Fibroblast of the aortic adventitia (primary cell): Measurements from ENCODE around the genes HIP1R and MTRFR.

DNA sequence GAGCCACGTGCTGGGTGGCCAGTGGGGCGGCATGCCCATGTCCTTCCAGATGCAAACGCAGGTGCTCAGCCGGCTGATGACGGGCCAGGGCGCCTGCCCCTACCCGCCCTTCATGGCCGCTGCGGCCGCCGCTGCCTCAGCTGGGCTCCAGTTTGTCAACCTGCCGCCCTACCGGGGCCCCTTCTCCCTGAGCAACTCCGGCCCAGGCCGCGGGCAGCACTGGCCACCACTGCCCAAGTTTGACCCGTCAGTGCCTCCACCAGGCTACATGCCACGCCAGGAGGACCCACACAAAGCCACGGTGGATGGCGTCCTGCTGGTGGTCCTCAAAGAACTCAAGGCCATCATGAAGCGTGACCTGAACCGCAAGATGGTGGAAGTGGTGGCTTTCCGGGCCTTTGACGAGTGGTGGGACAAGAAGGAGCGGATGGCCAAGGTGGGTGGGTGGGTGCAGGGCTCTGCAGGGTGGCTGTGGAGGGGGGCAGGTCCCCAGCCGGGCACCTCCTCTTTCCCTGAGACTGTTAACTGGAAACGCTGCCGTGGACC, 10.8 kb downstream of the SETD1B start:
- CAGE, long polyA plus RNA, result no peak

- CAGE, long polyA plus RNA, result no peak
These were observed 2.2 kb upstream of the CFAP251 start for GRCh38 chr12:121915962-121916726.

DNA sequence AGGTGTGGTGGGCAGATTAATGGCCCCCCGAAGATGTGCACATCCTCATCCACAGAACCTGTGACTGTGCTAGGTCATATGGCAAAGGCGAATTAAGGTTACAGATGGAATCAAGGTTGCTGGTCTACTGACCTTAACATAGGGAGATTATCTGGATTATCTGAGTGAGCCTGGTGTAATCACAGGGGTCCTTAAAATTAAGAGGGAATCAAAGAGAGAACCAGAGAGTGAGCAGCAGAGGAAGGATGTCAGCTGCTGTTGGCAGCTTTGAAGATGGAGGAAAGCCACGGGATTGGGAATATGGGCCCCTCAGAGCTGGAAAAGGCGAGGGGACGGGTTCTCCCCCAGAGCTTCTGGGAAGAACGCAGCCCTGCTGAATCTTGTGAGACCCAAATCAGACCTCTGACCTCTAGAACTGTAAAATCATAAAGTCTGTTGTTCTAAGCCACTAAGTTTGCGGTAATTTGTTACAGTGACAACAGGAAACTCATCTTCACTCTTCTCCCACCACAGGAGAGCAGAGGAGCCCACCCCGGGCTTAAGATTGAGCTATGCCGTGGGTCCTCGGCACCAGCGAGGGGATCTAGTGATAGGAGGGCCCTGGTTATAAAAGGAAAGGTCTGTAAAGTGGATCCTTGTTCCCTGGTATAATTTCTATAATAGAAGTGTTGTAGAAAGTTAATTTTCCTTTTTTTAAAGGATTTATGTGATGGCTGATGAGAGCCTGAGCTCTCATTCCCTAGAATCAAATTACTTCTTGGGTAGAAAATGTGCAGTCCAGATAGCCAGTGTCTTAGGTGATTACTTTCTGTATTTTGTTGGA, 7.5 kb downstream of the MLXIP start:
- CAGE, long polyA plus RNA, result no peak

DNA sequence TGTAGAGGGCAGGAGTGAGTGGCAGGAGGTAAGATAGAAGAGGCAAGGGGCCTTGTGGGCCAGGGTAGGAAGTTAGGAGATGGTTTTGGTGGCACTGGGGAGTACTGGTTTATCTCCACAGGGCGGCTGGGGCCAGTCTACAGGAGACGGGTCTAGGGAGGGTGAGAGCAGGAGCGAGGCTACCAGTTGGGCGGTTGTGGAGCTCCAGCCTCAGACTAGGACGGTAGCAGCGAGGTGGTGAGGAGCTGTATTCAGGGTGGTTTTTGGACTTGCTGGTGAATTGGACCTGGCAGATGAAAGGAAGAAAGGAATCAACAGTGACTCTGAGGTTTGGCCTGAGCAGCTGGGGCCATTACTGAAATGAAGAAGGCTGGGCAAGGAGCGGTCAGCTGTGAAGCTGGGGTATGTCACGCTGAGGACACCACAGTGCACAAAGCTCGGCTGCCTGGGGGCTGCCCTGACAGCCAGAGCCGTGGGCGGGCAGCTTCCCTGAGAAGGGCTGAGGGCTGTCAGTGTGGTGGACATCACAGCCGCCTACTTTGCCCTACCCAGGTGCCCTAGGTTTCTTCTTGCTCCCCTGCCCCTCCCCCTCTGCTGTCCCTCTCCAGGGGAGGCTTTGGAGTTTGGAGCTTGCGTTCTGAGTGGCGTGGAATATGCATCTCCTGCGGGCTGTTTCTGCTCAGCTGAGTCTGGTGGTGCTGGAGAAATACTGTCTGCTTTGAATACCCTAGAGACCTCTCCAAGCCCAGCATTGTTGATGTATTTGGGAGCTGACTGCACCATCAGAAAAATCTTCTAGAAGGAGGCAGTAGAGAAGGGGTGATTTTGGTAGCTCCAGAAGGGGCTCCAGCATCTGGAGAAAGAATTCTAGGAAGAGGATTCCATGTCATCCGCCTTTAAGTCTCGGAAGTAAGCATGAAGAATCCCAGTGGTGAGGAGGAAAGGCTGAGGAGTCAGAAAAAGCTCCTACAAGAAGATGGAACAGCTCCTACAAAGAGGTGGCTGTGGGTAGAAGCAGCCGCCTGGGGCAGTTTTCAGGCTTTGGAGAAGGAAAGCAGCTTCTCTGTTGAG, 9.4 kb downstream of the MLXIP start:
- CAGE, long polyA plus RNA, result no peak

DNA sequence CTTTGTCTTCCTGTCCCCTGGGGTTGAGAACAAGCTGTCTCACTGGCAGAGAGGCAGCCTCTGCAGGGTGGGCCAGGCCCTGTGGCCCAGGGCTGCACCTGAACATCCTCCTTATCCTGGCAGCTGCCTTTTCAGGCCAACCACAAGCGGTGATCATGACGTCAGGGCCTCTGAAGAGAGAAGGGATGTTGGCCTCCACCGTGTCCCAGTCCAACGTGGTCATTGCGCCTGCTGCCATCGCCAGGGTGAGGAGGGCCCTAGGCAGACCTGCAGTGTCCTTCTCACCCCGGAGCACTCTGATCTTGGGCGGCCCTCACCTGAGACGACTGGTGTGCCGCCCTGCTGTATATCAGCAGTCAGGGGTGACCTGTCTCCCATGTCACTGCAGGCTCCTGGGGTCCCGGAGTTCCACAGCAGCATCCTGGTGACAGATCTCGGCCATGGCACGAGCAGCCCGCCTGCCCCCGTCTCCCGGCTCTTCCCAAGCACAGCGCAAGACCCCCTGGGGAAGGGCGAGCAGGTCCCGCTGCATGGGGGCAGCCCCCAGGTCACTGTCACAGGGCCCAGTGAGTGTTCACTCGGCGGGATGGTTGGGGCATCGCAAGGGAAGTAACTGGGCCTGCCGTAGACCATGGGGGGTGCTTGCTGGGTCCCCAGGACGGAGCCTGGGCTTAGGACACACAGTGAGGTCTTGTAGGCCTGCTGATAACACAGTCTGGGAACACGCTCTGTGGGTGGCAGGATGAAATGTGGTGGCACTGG, 38.7 kb downstream of the IL31 start:
- CAGE, long polyA plus RNA, result no peak

DNA sequence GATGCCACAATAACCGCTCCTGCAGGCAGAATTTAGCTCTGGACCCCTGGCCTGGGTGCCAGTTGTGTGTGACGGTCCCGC, 576 bp downstream of the DIABLO start:
- CAGE, long polyA plus RNA, result no peak

DNA sequence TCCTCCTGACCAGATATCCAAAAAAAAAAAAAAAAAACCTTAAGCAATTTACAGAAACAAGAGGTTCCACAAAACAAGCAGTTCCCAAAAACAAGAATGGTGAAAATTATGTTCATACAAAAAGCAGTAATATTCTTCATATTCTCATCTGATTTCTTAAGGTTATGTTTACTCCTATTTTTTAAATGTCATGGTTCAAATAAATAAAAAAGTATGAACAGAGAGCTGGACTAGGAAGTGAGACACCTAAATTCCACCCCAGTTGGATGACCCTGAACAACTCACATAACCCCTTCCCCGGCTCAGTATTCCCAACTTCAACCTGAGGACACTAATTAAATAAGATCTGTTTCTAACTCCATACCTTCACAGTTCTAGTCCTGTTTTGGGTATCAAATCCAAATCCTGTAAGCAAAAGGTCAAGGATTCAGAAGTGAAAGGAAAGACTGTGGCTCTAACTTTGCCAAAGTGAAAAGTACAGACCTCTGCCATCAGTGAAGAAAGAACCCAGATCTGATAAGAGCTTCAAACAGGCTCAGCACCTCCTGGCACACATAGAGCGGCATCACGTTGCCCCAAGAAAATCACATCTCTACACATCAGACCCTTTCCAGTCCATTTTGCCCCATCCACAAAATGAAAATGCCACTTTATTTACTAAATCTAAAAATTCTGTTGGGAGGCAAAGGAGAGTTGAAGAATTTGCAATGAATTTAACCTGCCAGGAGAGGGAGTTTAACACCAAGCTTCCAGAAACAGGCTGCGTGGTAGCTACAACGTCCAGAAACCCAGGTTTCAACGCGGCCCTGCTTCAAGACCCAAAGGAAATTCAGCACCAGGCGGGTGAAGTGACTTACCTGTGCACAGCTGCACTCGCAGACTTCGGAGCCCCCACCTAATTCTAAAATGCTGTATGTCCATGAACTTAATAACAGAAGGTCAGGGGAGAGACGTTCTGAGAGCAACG, 23.3 kb downstream of the CLIP1 start:
- CAGE, long polyA plus RNA, result no peak

DNA sequence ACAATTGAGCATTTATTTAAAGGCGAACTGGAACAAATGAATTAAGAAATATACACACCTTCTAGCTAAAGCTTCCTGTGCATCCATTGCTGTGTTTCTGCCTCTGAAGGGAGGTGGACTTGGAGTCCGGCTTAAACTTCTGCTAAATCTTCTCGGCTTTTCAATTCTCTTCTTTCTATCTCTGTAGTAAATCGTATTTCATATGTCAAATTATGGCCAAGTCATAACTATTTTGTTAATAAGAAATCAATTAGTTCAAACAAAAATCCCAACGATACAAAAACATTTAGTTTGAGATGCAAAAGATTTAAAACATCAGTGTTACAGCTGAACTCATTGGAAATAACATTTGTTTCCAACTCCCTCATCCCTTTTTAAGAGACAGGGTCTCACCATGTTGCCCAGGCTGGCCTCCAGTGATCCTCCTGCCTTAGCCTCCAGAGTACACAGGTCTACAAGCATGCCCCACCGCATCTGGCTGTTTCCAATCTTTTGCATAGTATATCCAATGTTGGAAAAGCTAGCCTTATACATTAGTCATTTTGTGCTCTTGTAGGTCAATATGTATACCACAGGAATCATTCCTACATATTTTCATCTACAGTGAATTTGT, 11.6 kb downstream of the RSRC2 start:
- CAGE, long polyA plus RNA, result no peak

GRCh38 chr12:122753235-122753688, 638 bp downstream of the DENR start:
- CAGE, long polyA plus RNA, result no peak

DNA sequence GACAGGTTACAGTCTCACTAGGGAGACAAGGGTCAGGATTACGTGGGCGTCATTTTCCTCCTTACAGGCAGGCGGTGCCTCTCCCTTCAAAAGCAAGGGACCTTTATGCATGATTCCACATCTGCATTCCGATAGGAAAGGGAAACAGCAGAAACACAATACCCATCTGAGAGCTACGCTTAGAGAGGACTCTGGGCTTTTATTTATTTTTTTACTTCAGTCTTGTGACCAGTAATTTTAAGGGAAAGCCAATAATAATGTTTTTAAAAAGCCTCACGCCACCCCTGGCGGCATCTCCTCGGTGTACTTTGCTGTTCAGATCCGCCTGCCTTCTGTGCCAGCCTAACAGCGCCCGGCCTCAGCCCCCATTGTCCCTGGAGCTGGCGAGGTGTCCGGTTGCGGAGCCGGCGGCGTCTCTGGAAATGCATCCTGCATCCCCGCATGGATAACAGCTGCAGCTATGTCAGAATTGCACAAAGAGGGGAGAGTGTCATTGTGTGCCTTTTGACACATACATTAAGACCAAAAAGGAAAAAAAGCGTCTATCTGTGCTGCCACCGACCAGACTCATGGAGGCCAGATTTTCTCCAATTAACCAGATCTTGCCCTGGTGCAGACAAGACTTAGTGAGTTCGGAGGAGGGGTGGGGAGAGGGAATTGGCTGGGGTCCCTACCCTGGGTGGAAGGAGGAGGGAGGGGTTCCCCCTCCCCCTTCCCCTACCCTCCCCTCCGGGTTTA, 707 bp upstream of the HIP1R start:
- CAGE, long polyA plus RNA, result no peak

- CAGE, long polyA plus RNA, result no peak
These were observed at the start of gene HIP1R for GRCh38 chr12:122835119-122836048. Gene HIP1R, plus strand, starts transcription at chr12:122835457.

DNA sequence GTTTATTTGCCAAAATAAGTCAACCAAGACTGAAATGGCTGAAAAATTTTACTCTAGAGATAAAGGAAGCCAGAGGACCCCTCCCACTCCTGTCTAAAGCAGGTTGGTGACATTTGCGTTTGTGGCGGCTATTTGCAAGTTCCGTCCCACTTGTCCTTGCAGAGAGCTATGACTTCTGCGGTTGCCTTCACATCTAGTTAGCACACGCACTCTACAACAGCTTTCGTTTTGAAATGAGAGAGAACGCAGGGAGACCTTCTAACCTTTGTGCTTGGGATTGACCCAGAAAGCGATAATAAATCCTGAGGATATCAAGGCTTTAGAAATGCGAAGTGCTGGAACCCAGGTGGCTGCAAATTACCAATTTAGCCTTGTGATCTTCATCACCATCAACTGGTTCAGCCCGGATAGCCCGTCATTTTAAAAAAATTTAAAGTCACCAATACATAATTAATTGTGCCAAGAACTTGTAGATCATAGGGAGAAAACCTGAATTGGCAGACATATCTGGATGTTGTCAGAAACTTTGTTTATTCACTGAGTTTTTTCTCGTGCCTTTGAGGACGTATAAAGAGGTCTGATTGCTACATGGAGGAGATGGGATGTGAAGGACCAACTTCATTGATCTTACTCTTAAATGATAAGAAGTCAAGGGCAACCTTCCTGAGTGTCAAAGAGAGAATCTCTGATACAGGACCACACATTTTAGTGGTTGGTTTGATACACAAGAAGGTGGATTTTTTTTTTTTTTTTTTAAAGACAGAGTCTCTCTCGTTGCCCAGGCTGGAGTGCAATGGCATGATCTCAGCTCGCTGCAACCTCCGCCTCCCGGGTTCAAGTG, 1.5 kb downstream of the HIP1R start:
- CAGE, long polyA plus RNA, result no peak

DNA sequence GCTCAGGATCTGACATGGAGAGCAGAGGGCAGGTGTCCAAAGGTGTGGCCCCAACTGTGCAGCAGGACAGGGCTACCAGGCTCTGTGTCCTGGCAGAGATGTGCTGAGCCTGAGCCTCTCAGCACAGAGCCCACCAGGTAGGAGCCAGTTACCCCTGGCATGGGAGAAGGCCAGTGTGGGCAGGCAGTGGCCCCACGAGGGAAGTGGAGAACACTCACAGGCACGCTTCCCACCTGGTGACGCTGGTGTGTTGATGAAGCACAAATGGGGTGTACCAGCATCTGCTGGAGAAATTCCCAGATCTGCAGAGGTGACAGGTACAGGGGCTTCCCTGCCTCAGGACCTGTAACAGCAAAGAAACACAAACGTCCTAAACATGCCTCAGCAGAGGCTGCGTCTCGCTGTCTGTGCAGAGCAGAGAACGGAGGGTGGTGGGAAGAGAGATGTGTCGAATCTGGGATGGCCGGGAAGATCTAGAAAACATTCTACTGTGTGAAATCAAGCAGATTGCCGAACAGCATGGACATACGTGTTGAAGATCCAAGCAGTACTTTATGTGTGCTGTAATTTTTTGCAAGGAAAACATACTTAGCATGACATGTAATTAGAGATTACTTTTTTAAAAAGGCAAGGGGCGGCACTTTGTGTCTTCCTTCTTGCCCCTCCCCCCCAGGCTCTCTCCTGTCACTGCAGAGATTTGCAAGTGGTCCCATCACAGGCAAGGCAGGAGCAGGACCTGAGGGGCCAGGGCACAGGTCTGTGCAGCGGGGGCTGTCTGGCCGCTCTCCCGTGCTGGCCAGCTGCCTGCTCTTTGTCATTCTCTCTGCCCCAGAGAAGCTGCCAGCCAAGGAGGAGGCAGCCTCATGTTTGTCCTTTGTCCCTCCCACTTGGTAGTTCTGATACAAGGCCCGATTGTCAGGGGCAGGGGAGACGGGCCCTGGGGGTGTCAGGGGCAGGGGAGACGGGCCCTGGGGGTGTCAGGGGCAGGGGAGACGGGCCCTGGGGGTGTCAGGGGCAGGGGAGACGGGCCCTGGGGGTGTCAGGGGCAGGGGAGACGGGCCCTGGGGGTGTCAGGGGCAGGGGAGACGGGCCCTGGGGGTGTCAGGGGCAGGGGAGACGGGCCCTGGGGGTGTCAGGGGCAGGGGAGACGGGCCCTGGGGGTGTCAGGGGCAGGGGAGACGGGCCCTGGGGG, 17.4 kb downstream of the HIP1R start:
- CAGE, long polyA plus RNA, result no peak

GRCh38 chr12:122973945-122975005, 769 bp upstream of the OGFOD2 start:
- CAGE, long polyA plus RNA, result no peak

DNA sequence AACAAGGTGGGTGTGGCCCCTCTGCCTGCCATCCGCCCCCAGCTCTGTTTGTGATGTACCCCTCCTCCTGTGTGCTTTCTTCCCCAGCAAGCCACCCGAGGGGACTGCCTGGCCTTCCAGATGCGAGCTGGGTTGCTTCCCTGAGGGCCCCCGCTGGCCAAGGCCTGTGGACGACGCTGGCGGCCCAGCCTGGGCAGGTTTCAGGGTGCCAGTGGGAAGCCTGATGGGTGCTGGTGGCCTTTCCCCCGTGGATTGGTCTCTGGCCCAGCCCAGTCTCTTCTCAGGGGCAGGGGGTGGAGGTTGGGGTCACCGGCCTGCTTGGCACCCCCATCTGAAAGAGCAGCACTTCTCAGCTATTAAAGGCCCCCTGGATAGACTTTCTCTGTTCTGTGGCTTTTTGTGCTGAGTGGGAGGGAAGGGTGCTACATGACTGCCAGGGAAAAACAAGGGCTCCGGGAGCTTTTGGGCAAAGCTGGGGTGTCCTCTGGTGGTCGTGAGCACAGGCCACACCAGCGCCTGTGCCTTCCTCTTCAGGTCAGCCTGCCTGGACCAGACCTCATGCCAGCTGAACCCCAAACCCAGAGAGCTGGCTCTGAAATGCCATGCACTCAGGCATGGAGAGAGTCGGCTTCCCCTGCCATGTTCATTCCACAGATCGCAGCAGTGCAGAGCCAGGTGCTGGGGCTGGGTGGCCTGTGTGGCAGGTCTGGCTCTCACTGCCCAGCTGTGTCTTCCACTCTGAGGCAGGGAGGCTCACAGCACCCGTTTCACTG, 2.2 kb downstream of the ARL6IP4 start:
- CAGE, long polyA plus RNA, result no peak

DNA sequence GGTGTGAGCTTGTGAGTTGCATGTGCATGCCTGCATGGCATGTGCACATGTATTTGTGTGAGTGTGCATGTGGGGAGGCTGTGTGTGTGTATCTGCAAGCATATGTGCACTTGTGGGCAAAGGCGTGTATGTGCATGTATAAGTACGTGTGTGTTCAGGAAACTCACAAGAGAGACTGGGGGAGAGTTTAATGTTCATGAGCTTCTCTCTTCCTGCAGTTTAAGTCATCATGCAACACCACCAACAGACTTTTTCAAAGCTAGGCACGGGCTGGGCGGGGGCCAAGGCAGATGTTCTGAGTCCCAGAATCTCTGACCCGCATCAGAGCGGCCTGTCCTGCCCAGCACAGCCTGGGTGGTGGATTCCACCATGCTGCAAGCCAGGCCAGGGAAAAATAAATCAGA, 75.8 kb downstream of the PITPNM2 start:
- CAGE, long polyA plus RNA, result no peak

DNA sequence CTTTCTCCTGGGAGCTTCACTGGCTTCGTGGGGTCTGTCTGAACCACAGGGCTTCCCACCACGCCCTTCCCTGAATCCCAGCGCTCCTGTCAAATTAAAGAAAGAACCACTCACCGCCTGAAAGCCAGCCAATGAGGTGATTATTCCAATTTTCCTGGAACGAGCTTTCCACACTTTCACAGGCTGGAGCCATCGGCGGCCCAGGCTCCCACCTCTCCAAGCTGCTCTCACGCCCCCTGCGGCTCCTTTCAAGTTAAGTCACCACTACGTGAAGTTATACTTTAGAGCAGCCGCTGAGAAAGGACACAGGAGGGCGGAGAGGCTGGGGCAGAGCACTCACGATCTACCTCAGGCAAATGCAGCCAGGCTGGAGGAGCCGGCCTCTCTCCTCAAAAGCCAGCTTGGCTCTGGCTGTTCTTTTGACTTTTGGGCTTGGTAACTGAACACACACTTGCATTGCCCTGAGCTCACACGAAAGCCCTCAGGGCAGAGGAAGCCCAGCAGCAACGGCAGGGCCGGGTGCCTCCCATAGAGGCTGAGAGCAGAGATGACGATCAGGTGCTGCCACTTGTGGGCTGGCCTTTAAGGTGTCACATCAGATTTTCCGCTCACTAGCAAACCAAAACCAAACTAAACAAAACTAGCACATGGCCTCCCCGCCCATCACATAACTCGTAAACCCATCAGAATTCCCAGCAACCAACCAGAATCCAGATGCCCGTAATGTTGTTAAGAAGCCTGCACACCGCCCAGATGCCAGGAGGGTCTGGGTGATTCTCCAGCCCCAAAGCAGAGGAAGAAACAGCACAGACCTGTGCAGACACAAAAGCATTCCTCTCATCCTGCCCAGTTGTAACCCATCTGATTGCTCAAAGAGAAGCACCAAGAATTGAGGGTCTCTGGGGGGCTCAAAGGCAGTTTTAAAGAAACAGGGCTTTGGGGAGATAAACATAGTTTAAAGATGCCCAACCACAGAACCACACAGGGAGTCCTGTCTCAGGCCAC, 75.1 kb downstream of the PITPNM2 start:
- CAGE, long polyA plus RNA, result no peak

- CAGE, long polyA plus RNA, result no peak
These were observed at the start of gene MTRFR for GRCh38 chr12:123233300-123234006. Gene MTRFR, plus strand, starts transcription at chr12:123233436.

DNA sequence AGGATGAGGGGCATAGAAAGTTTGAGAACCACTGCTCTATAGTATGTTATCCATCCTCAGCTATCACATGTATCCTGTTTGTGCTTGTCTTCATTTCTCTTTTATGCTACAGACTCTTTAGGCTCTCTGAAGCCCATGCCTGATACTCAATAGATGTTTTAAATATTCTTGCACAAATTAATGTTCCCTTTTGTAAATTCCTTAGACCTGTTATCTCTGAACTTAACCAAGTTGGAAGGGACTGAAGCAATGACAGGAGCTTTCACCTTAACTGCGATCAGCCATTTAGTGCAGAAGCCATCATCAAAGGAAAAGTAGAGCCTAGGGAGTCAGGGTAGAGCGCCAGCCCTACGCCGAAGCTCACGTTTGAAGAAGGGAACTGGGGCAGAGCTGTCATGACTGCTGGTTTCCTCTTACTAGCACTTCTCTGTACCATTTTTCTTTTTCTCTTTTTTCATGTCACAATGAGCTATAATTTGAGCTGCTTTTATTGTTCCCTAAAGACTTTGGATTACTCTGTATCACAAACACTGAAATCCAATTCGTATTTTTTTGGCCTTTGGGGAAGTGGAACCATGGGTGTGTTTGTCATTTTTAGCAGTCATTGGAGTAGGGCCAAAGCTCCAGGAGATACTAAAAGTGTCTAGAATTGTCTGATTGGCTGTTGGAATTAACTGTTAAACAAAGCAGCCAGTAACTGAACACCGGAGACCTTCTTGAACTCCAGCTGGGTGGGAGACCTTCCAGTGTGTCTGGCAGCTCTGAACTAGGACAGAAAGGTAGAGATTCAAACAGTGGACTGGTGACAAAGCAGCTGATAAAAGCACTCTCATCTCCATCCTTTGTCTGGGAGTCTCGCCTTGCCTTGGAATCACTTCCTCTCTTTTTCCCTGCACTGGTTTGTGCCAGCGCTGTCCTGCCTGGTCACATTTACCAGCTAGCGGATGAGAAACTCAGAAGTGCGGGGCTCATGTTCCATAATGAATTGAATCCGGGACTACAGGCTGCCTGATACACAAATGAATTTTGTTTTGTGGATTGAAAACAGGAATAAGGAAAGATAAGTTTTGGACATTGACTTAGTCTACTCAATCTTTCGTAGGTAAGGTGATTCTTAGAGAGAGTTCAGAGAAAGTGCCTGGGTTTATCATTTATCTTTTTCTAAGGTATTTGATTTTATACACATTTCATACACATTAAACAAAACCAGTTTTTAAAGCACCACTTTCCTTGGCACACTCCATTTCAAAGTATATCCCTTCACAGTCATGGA, 9.1 kb downstream of the MTRFR start:
- CAGE, long polyA plus RNA, result no peak

DNA sequence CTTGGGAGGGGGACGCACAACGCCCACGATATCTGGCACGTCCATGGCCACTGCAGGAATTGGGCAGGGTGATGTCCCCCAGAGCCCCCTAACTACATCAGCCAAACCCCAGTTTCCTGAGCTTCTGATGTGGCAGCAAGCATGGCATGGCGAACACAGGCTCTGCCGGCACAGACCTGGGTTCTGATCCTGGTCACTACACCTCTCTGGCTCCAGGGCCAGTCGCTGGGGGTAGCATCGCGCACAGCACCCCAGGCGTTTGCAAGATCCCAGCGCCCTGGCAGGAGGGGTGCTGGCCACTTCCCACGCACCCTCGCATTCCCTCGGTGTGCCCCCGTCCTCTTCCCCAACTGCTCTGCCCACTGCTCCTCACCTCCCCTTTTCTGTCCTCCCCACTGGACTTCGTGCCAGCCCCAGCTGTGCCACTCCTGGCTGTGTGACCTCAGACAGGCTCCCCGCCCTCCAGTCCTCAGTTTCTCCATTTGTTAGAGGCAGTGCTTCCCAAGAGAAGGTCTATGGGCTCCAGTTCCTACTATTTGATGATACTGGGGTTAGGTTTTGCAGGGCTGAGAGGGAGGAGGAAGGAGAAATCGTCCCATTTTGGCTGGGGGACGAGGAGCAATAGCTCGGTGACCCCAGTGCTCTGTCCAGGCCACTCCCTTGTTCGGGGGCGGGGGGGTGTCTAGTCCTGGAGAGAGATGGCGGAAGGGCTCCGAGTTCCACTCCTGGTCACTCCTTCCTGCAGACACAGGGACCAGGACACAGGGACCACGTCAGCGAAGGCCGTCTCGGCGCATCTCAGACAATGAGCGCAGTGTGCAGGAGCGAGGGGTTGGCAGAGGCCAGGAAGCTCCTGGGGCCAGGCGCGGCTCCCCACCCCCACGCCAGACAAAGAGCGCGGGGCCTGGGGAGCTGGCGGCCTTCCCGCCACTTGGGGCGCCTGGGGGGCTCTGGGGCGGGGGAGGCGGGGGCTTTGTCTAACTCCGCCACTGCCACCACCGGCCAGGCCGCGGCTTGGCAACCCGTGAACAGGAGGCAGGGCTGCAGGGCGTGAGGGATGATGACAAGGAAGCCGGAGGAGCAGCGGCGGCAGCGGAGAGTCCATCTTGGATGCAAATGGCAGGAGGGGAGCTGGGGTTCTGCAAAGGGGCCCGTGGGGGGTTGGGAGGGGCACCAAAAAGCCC, 2.5 kb downstream of the CDK2AP1 start:
- CAGE, long polyA plus RNA, result no peak